ENCODE data around the genes PLPPR2, PRKCSH, ZNF440, THSD8 and MAST1.

GRCh38 chr19:11137350-11138406 lies 17.9 kb downstream of the SPC24 start:
- PRO-cap, 7 experiments, result no peak in any of the 7 experiments

DNA sequence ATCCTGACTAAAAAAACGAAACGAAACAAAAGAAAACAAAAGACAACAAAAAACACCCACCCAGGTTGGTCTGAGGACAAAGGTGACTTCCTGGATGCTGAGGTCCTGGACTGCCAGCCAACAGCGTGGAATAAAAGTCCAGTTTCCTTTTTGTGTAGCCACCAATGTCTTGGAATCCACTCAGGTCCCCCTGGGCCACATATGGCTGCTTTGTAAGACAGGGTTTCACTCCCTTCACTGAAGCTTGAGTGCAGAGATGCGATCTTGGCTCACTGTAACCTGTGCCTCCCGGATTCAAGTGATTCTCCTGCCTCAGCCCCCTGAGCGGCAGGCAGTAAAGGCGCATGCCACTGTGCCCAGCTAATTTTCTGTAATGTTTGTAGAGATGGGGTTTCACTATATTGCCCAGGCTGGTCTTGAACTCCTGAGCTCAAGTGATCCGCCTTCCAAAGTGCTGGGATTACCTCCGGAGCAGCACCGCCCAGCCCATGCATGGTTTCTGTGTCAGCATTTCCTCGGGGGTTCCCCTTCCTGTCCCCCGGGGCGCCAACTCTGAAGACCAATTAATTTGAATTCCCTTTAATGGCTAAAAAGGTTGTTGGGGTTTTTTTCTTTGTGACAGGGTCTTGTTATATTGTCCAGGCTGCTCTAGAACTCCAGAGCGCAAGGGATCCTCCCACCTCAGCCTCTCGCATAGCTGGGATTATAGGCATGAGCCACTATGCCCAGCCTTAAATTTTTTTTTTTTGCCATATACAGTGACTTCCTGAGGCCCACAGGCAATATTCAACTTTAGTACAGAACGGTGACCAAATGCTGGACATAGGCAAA lies 17.5 kb downstream of the KANK2 start:
- PRO-cap, 7 experiments, result no peak in any of the 7 experiments

DNA sequence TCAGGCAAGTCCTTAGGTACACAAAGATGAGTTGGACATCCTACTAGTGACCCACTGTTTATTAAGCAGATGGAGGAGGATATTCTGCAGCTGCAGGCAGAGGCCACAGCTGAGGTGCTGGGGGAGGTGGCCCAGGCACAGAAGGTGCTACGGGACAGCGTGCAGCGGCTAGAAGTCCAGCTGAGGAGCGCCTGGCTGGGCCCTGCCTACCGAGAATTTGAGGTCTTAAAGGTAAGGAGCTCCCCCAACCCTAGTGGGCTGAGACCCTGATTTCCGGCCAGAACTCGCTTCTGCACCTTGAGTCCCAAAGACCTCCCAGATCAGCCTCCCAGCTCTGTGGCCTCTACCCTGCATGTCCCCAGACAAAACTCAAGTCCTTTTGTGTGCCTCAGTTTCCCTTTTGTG lies 649 bp downstream of the ANGPTL8 start:
- PRO-cap, 7 experiments, result no peak in any of the 7 experiments

GRCh38 chr19:11338773-11339398 lies 571 bp downstream of the RAB3D start:
- PRO-cap, 7 experiments, result no peak in any of the 7 experiments

DNA sequence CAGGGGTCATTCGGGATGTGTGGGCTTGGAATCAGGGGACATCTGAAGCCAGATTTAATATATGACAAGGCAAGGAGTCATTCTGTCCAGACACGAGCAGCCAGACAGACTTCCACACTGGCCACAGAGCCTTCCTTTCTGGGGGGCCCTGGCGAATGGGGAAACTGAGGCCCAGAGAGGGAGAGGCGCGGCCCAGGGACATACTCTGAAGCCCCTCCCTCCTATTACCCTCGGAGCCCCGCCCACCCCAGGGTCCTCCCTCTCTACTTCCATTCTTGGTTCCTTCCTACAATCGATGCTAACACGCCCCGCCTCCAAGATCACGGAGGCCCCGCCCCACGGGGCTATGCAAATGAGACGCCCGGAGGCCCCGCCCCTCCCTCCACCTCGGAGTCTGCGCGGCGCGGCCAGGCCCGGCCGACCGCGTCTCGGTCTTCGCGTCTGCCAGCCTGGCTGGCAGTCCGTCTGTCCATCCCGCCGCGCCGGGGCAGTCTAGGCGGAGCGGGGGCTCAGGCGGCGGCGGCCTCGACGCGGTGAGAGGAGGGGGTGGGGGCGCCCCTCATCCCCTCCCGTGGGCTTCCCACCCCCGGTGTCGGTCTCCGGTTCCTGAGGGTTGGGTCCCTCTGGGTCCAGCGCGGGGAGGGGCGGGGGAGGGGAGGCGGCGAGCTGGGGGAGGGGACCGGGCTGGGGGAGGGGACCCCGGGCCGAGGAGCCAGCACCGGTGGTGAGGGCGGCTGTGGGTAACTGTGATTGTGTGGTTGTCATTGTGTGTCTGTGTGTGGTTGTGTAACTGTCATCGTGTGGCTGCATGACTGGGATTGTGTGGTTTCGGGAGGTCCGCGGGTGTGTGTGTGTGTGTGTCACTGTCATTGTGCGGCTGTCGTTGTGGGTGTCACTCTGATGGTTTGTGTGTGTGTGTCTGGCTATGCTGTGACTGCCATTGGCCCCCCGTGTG lies at the start of gene PLPPR2:
Gene PLPPR2 (plus strand): TSS at position 393 of the 955 bp plus-strand sequence.
- PRO-cap, 7 experiments, result peak in 5 of 7 experiments; most common plus-strand start position 393 of the sequence (in 3)

DNA sequence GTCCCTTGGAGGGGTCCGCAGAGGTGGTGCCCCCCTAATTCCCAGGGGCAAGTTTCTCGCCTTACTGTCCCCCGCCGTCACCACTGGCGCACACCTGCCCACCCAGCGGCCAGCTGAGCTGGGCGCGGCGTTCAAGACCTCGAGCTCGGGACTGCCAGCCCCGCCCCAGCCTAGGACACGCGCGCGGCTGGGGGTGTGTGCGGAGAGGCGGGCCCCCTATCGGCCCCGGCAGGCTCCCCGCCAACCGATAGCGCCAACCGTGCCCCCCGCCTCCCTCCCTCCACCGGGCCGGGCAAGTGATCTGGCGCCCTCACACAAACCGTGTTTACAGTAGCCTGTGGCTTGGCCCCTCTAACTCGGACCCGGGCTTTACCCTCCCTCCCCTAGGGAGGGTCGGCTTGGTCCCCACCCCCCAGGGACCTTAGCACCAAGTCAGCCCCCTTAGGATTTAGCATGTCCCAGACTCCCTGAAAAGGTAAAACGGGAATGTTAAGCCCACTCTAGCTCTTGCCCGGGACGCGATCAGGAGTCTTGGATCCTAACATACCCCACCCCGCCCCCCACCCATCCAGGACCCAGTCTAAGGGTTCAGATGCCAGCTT lies 647 bp downstream of the EPOR start:
- PRO-cap, 7 experiments, result no peak in any of the 7 experiments

DNA sequence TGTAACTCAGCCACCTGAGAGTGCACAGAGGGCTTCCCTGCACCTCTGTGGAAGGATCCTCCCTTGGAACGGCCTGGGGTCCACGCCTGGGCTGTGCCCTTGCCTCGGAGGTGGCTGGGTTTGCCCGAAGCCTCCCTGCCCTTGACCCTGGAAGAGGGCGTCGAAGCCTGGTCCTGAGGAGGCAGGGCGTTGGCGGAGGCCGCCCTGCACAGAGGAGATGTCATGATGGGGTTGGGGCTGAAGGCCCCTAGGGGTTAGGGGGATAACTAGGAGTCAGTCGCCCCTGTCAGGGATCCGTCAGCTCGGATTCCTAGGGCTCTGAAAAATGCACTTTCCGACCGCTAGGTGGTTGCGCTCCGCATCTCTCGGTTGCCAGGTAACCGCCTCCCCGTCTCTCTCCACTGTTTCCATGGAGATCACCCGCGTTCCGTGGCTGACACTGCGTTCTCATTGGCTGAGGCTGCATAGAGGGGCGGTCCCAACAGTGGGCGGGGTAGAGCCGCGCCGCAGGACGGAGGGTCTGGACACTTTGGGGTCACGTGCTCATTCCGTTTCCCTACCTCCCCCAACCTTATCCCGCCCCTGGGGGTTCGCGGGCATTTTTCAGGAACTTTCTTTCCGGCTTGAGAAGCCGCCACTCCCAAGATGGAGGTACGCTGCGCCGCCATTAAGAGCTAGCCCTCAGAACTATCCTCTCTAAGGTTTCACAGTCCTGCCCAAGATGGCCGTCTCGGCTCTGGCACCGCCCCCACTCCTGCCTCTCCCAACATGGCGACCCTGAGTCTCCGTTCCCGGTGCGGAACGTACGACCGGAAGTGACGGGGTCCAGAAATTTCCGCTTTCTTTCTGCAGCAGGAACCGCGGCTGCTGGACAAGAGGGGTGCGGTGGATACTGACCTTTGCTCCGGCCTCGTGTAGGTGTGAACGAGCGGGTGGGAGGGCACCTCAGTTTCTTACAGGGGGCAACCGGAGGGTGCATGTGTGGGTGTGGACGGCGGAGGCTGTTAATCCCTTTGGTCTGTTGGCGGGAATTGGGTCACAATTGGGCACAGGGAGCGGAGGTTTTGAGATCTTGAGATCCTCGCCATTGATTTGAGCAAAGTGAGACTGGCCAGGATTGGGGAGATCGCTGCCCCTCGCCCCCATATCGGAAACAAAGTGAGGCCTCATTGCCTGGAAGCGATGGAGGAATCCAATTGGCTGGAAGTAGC lies at the start of gene PRKCSH:
Gene PRKCSH (plus strand): TSS at position 843 of the 1,211 bp plus-strand sequence.
- PRO-cap, 7 experiments, result peak in 6 of 7 experiments; most common plus-strand start position 843 of the sequence (in 4); most common minus-strand start position 669 of the sequence (in 2)

GRCh38 chr19:11551951-11552286 lies 7.1 kb downstream of the ELOF1 start:
- PRO-cap, 7 experiments, result no peak in any of the 7 experiments

- PRO-cap, 7 experiments, result peak in 6 of 7 experiments; most common plus-strand start chr19:11814292 (in 4); most common minus-strand start chr19:11814124 (in 5)
These were observed at the start of gene ZNF440 for GRCh38 chr19:11813802-11814764. ZNF440 (plus strand) TSS chr19:11814273.

- PRO-cap, 7 experiments, result no peak in any of the 7 experiments
These were observed 16.2 kb upstream of the ZNF439 start for GRCh38 chr19:11832308-11832814.

GRCh38 chr19:11924434-11924813 lies 483 bp upstream of the ZNF700 start:
- PRO-cap, 7 experiments, result peak in 1 of 7 experiments; most common plus-strand start chr19:11924496 (in 1); most common minus-strand start chr19:11924503 (in 1)

- PRO-cap, 7 experiments, result no peak in any of the 7 experiments
These were observed 29.1 kb upstream of the ZNF709 start for GRCh38 chr19:12513481-12514272.

GRCh38 chr19:12615388-12615639 lies 4.6 kb downstream of the ZNF791 start:
- PRO-cap, 7 experiments, result peak in 1 of 7 experiments; most common plus-strand start chr19:12615491 (in 1)

DNA sequence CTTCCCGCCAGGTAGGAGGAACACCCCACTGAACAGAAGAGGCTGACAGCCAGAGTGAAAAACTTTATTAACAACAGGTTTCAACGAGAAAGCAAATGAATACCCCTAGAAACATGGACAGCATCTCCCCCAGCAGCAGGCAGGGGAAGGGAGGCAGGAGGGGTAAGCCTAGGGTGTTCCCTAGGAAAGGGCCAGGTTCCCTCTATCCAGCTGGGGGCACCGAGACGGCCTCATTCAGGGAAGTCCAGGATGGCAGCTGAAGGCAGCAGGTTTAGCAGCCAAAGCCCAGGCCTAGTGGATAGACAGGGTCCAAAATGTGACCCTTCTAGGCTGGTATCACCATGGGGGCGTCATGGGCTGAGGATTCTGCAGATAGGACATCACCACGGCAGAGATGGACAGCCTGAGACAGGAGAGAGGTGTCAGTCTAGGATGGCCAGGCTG lies 1.2 kb downstream of the WDR83OS start:
- PRO-cap, 7 experiments, result no peak in any of the 7 experiments

DNA sequence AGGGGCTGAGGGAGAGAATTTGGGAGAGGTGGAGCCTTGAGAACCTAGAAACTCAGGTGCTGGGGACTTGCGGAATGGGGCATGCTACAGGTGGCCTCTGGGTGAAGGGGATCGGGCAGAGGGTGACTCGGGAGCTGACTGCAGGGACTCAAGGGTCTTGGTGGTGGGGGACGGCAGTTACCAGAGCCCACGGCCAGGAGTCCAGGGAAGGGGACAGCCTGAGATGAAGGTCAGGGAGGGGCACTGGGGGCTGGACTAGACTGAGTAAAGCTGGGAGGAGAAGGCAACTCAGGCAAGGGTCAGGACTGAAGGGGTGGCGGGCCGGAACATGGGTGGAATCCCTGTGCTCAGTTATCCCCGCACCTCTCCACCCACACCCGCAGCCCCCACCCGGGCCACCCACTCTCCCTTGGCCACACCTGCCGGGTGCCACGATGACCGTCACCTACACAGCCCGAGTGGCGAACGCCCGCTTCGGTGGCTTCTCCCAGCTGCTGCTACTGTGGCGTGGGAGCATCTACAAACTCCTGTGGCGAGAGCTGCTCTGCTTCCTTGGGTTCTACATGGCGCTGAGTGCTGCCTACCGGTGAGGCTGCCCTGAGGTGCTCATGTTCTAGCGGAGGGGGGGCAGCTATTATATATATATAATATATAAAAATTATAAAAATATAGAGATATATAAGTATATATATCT lies 715 bp downstream of the BEST2 start:
- PRO-cap, 7 experiments, result no peak in any of the 7 experiments

- PRO-cap, 7 experiments, result no peak in any of the 7 experiments
These were observed 4.3 kb downstream of the HOOK2 start for GRCh38 chr19:12770980-12771537.

GRCh38 chr19:12790638-12791164 lies 585 bp upstream of the JUNB start:
- PRO-cap, 7 experiments, result no peak in any of the 7 experiments

GRCh38 chr19:12801495-12802674 lies at the start of gene THSD8:
THSD8 (plus strand) TSS chr19:12802069.
- PRO-cap, 7 experiments, result peak in 7 of 7 experiments; most common plus-strand start chr19:12801896 (in 3); most common minus-strand start chr19:12801800 (in 7)

- PRO-cap, 7 experiments, result no peak in any of the 7 experiments
These were observed at the start of gene MAST1 for GRCh38 chr19:12838096-12838815. MAST1 (plus strand) TSS chr19:12838515.

DNA sequence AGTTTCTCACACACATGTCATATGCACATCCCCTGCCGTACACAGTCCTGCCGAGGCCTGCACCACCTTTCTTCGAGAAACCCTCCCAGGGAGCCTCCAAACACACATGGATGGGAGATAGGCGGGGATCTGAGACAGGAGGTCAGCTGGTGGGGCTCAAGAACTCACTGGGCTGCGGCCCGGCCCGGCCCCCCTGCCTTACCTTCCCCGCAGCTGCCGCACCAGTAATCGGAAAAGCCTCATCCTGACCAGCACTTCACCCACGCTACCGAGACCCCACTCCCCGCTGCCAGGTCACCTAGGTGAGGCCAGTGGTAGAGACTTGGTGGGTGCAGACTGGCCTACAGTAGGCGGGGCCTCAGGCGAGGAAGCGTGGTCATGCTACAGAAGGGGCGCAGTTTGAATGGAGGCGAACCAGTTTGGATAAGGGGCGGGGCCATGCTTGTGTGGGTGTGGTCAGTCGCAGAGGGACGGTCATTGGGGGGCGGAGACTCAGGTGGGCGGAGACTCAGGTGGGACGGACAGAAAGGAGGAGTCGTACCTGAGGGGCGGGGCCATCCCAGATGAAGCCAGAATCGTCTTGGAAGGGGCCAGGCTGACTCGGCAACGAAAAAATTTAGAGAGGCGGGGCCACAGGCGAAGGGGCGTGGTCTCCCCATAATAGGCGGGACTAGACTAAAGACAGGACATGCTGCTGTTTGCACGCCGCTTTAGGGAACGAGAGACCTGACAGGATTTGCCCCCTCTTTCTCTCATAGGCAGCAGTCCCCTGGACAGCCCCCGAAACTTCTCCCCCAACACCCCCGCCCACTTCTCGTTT lies 2.1 kb downstream of the MAST1 start:
- PRO-cap, 7 experiments, result no peak in any of the 7 experiments

Data from T-cell (primary cell).